Camera-type eye (tissue), 1 donor: ENCODE results near the genes LARP6 and THSD4.

DNA sequence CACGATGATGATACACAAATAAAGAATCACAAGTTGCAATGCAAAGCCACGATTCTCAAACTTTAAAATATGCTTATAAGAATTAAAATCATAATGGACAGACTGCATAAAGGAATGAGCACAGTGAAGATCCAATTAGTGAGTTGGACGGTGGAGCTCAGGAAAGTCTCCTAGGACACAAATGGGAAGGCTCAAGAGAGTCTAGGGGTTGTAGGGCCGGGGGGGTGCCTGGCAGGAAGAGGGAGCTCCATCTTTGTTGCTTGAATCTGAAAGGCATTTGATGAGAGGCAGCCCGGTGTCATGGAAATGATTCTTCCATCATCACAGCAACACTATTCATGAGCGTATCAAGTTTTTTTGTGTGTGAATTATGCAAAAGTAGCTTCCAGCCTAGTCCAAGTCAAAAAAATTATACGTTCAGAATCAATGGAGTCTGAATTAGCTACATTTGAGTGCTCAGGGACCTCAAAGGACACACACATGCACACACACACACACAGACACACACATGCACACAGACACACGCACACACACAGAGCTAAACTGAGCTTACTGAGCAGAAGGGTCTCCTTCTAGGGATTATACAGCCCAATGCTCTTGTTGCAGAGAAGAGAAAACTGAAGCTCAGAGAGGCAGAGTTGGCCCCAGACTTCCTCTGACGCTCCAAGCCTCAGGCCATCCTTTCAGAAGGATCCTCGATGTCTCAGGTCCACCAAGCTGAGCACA, 228.3 kb downstream of the UACA start:
- RAMPAGE, long total RNA: no peak

DNA sequence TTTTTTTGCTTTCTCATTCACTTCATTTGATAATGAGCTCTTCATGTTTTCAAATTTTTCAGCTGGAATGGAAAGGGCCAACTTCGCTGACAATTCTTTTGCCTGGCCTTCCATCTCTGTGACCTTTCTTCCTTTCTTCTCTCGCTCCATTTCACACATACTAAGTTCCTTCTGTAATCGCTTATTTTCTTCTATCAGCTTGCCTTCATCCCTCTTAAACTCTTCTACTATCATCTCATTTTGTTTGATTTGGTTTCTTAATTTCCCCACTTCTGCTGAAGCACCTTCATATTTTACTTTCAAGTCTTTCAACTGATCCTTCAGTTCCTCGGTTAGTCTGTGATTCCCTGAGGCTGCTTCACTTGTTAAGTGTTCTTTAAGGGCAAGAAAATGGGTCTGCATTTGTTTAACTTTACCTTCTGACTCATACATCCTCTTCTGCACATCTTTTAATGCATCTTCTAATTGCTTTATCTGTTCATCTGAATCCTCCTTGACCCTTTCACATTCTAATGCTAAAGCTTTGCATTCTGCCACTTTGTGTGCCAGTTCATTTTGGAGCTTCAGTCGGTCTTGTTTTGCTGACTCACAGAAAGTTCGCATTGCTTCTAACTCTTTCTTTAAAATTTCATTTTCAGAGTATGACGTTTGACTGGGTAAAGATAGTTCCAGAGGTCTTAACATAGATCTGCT, 94.5 kb downstream of the UACA start:
- RAMPAGE, long total RNA: no peak

DNA sequence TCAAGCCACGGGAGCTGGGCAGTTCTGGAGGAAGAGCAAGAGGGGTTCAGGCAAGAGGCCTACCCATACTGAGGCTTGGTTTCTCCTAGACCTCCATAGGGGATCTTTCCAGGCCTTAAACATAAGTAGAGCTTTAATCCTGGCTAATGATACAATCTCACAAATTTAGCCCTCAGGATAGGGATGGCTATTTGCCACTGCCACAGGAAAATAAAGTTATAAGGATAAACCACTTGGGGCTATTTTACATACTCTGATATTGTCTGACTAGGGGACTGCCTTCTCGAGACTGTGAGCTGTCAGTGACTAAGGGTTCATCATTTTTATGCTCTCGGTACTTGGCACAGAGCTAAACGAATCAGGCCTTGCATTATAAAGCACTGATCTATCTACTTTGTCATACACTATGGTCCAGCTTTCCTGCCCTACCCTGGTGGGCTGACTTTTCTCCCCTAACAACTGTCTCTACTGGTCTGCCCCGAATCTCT, 1.6 kb downstream of the LARP6 start:
- RAMPAGE, long total RNA: no peak

- RAMPAGE, long total RNA: no peak
Measured at GRCh38 chr15:70853716-70854227, at the start of gene LARP6. TSS of gene LARP6 (minus strand) at chr15:70854157.

DNA sequence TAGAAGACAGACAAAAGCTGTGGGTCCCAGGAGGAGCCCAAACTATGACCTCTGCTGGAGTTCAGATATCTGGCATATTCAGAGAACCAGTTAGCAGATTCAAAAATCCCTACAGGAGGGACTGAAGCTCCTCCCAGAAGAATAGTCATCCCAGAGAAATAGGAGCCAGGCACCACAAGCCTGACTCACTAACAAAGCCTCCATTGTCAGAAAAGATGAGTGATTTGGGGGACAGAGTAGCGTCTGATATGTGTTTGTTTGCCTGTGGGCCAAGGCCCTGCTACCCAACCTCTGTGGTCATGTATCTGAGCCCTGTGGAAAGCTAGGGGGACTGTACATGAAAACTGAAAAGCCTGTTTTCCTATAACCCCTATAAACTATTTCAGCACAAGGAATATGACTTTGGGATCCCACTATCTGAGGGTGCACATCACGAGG, 9.5 kb upstream of the LARP6 start:
- RAMPAGE, long total RNA: no peak

GRCh38 chr15:71115193-71116017, at the start of gene THSD4:
TSS of gene THSD4 (plus strand) at chr15:71115471.
- RAMPAGE, long total RNA: no peak

- RAMPAGE, long total RNA: no peak
Measured at GRCh38 chr15:71187144-71187995, 72.1 kb downstream of the THSD4 start.

- RAMPAGE, long total RNA: no peak
Measured at GRCh38 chr15:71188625-71189376, 73.5 kb downstream of the THSD4 start.

GRCh38 chr15:71337087-71337944, 222.0 kb downstream of the THSD4 start:
- RAMPAGE, long total RNA: no peak

- RAMPAGE, long total RNA: no peak
Measured at GRCh38 chr15:71485384-71485583, 325.1 kb upstream of the NR2E3 start.

DNA sequence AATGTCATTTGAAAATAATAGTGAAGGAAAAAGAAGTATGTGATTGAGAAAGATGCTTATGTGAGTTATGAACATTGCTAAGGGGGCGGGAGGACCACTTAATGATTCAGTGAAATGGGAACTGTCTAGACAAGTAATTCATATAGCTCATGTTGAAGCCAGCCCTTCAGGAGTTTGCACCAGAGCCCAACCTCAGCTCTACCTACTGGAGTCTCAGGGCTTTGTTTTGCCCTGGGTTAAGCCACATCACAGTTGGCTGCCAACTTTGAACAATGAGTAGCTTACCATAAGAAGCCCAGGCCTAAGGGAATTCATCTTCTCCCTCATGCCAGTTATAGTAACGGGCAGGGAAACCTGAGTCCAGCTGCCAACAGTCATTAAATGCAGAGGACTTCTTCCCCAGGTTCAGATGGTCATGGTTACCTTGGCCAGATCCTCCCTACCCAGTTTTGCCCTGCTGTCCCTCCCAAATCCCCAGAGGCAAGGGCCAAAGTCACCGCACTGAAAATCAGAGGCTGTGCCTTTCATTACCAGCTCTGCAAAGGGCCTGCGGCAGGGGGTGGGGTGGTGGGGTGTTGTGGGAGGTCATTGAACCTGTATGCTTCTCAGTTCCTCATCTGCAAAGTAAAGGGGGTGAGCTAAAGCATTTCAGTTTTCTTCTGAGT, 302.2 kb upstream of the NR2E3 start:
- RAMPAGE, long total RNA: no peak

DNA sequence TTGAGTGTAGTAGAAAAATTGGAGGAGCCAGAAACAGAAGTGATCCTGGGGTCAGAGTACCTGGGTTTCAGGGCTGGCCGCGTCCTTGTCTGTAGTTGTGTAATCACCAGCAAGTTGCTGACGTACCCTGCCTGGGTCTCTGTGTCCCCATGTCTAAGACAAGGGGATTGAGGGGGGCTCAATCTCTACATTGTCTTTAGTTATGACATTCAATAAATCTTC, 295.1 kb upstream of the NR2E3 start:
- RAMPAGE, long total RNA: no peak

DNA sequence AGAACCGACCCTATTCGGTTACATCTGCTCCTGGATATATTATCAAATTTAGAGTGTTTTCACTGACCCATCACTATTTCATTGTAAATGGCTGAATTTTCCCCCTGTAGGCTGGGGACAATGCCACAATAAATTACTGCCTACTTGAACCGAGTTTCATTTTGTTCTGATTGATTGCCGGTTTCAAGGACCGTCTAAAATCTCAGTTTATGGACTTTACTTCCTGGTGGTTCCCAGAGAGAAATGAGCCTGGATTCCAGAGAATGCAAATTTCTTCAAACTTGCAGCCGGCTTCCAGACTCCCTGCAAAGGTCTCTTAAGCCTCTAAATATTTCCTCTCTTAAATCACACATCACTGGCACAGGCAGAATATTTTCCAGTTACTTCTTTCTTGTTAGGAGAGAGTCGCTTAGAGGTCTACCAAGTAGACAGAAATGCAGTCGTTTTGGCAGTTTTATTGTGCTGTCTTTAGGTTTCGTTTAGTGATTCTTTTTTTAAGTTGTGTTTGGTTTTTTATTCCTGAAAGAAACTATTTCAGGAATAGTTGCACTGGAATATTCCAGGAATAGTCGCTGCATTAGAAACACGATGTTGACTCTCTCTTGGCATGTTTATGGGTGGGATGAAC, 284.2 kb upstream of the NR2E3 start:
- RAMPAGE, long total RNA: no peak

DNA sequence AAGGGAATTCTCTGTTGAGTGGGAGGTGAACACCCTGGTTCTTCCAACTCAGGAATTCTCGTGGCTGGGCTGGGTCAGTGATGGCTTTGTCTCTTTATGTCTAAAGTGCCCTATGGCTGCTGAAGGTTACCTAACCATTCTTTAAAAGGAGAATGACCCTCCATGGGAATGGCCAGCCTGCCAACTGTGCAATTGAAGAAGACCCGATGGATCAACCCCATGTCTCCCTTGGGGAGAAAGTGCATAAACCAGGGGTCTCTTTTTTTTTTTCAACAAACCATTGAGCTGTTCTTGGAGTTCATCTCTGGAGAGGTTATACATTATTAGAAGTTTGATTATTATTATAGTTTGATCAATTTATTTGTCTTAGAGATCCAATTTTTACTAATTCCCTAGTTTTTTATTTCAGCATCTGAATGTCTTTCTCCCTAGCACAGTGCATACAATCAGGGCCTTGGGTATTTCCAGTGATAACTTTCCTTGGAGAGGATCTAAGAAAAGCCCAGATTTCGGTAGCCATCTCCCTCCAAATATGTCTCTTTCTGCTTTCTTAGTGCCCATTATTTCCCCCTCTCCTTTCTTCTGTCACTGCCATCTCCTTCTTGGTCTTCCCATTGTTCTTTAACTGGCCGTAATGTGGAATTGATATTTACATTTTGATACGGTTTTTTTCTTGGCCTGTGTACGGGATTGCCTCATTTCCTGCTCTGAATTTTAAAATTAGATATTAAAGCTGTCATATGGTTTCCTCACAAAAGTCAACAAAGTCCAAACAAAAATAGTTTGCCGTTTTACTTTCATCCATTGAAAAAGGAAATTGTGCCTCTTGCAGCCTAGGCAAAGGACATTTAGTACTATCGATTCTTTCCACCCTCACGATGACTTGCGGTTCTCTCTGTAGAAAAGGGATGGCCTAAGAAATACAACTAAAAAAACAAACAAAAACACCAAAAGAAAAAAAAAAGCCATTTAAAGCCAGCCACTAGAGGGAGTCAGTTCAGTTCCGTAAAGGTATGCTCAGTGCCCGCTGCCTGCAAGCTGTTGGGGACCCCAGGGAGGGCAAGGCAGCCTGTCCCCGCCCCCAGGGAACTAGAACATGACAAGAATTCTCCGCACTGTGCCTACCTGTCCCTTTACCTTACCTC, 30.4 kb upstream of the NR2E3 start:
- RAMPAGE, long total RNA: no peak

DNA sequence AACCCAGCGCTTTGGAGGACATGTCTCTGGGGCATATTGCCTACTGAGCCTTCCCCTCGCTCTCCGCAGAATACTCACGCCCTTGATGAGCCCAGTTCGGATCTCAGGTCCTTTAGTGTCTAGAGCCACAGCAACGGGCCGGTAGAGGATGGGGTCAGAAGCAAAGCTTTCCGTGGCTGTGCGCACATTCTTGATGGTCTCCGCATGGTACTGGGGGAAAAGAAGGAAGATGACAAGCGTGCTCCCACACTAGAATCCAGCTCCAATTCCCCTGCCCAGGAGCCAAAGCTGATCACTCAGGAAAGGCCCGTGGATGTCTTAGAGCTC, 12.6 kb upstream of the GRAMD2A start:
- RAMPAGE, long total RNA: no peak

DNA sequence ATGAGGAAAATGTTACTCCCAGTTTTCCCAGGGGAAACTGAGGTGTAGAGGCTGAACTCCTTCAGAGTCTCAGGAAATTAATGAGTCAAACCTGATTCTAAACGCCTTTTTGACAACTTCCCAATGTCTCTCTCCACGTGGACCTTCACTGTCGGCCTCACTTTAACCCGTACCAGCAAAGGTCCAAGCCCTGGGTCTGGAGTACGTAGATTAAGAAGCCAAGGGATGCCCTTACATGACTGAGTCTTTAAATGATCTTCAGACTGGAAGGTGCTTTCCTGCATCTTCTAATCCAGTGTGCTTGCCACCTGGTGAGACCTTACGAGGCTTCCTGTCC, 1.7 kb downstream of the PKM start:
- RAMPAGE, long total RNA: no peak

GRCh38 chr15:72368861-72369339, 6.9 kb downstream of the HEXA start:
- RAMPAGE, long total RNA: no peak

DNA sequence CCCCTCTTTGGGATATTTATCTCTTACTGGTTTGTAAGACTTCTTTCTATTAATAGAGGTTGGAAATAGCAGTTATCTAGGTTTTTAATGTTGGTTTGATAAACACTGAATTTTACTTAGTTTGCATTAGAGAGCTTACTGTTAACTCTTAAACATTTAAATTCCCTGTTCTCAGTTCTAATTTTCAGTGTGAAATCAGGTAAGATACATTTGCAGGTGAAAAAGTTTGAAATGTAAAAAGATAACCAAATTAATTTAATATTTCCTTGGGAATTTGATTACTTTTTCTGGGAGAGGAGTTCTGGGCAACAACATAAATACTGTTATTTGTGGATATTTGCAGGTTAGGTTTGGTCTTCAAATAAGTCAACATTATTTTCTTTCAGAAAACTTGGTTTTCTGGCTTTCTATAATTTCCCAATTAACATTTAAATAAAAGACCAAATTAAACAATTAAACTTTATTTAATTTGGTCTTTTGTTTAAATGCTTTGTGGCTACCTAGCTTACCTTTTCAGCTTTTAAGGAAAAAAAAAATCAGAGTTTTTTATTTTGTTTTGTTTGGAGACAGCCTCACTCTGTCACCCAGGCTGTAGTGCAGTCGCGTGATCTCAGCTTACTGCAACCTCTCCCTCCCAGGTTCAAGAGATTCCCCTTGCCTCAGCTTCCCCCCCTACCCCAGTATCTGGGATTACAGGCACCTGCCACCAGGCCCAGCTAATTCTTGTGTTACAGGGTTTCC, 3.3 kb downstream of the ARIH1 start:
- RAMPAGE, long total RNA: no peak

GRCh38 chr15:72478300-72478944, 4.3 kb downstream of the ARIH1 start:
- RAMPAGE, long total RNA: no peak

DNA sequence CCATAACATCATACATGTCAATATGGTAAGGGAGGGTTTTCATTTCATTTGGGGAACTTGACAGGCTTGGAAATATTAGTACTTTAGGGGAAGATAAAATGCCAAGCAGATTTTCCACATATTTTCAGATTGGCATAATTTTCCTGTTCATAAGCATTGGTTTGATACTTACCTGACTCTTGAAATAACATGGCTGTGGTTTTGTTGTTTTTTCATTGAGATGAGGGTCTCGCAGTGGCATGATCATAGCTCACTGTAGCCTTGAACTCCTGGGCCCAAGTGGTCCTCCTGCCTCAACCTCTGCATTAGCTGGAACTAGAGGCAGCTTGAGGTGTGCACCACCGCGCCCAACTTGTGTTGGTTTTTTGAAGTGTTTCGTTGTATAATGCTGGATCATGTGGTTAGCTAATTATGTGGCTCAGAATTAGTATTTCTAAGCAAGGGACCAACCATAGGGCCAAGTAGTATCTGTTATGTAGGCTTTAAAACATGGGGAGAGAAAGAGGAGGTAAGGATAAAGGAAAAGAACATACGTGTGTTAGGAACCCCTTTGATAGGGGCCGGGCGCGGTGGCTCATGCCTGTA, 78.7 kb upstream of the GOLGA6B start:
- RAMPAGE, long total RNA: no peak